ENCODE measurements around the genes MRLN and TMEM26.

GRCh38 chr10:59177077-59177425 is 608 bp downstream of the PHYHIPL start:
- PRO-cap, 2 experiments, result no peak in any of the 2 experiments

- PRO-cap, 2 experiments, result no peak in any of the 2 experiments
Measured at GRCh38 chr10:59283186-59283811, 79.0 kb downstream of the FAM13C start.

DNA sequence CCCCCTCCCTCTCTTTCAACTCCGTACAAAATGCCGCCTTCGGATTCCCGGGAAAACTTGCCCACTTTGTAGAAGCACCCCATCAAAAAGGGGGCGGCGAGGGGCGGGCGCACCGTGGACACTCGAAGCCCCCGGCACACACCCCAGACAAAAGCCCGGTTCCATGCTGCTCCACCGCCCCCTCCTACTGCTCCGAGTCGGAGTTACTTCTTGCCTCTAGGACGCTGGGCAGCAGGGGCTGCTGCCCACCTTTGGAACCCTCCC is 523 bp downstream of the SLC16A9 start:
- PRO-cap, 2 experiments, result no peak in any of the 2 experiments

GRCh38 chr10:59750479-59751078 is 2.7 kb downstream of the MRLN start:
- PRO-cap, 2 experiments, result no peak in any of the 2 experiments

- PRO-cap, 2 experiments, result no peak in any of the 2 experiments
Measured at GRCh38 chr10:59753319-59753884, at the start of gene MRLN. Gene MRLN, minus strand, starts transcription at chr10:59753455.

- PRO-cap, 2 experiments, result no peak in any of the 2 experiments
Measured at GRCh38 chr10:59785226-59785483, 31.9 kb upstream of the MRLN start.

DNA sequence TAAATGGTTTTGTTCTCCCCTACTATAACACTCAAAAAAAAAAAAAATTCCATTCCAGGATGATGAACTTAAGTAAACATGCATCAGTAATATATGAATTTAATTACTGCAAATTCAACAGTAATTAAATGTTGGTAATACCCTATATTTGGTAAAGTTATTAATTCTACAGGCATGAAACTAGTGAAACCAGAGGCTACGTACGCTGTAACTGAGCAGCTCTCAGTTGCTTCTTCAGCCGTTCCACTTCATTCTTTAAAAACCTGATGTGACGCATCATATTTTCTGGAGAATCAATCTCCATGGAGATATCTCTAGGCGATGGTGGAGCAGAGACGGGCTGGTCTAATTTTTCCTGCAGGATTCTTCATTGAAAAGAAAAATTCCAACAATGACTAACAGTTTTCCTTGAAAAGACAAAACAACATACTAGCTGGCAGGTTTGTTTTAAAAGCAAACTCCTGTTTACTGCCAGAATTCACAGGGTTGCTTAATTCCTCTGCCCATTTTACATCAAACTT is 59.2 kb upstream of the MRLN start:
- PRO-cap, 2 experiments, result no peak in any of the 2 experiments

DNA sequence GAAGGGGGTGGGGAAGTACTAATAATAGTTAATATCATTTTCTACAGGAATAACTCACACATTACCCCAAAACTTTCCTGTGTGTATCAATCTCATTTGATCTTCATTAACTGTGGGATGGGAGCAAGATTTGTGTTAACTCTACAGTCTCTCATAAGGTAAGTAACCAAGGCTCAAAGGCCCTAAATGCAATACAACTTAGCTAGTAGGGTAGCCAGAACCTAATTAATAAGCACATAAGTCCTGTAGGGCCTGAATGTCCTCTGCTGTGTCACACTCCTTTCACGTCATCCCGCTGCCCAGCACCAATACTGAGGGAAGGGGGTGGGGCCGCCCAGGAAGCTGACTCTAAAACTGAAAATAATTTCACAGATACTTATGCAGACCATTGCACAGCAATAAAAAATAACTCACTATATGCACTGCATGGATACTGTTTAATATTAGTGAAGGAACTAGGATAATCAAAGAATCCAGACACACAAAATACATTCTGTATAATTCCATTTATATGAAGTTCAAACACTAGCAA is 13.7 kb downstream of the CCDC6 start:
- PRO-cap, 2 experiments, result no peak in any of the 2 experiments

DNA sequence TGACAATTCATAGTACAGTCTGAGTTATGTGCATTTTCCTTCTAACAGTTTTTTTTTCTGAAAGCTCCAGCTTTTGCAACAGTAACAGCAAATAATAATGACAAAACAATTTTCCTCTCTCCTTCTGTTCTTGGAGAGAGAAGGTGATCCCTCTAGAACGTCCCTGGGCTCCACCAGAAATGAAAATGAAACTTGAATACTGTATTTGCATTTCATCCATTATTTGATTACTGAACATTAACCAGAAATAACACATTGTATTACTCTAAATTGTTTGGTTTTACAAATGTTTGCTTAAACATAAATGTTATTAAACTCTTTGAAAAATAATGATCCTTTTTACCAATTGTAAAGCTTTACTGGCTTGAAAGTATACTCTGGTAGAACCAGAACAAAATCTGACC is 176.6 kb upstream of the CCDC6 start:
- PRO-cap, 2 experiments, result no peak in any of the 2 experiments

DNA sequence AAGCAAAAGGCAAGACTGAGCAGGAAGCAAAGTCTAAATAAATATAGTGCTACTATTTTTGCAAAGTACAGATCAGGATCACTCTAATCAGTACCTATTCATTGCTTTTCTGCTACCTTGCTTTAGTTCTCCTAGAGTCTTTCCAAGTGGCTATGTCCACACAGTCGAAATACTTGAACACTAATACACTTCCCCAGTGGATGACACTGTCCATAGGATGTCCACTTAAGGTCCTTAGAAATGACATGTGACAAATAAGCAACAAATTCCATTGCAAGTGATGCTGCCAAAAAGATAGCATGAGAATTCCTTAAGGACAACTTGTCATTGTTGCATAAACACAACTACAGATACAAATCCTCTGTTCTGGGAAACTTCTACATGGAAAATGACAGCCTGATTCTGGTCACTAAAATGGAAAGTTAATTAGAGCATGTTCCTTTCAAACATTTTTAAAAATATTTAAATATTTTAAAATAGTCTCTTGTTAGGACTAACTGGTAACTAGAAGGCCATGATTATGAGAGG is 93.6 kb downstream of the ANK3 start:
- PRO-cap, 2 experiments, result no peak in any of the 2 experiments

- PRO-cap, 2 experiments, result peak in 1 of 2 experiments; most common plus-strand start chr10:60733553 (in 1); most common minus-strand start chr10:60733474 (in 1)
Measured at GRCh38 chr10:60733222-60733746, 45.0 kb upstream of the CDK1 start.

DNA sequence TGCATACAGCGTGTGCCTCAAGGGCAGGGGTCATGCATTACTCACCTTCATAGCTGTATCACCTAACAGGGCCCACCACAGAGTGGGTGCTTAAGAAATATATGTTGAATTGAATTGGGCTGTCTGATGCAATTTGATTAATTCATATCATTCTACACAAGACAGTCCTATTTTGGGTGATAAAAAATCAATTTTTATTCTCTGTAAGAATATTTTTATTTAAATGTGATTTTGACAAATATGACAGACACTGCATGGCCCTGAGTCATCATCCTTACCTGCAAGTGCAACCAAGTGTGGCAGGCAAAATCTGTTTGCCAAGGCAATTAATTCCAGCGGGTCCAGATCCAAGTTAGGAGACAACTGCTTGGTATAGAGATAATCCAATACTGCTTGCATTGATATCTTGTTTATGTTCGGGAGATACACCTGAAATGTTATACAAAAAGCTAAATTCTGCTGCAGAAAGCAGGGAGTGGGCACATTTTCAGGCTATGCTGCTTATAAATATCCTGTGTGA is 66.3 kb downstream of the RHOBTB1 start:
- PRO-cap, 2 experiments, result no peak in any of the 2 experiments

GRCh38 chr10:61452735-61453799 is at the start of gene TMEM26:
Gene TMEM26, minus strand, starts transcription at chr10:61453381.
- PRO-cap, 2 experiments, result no peak in any of the 2 experiments

DNA sequence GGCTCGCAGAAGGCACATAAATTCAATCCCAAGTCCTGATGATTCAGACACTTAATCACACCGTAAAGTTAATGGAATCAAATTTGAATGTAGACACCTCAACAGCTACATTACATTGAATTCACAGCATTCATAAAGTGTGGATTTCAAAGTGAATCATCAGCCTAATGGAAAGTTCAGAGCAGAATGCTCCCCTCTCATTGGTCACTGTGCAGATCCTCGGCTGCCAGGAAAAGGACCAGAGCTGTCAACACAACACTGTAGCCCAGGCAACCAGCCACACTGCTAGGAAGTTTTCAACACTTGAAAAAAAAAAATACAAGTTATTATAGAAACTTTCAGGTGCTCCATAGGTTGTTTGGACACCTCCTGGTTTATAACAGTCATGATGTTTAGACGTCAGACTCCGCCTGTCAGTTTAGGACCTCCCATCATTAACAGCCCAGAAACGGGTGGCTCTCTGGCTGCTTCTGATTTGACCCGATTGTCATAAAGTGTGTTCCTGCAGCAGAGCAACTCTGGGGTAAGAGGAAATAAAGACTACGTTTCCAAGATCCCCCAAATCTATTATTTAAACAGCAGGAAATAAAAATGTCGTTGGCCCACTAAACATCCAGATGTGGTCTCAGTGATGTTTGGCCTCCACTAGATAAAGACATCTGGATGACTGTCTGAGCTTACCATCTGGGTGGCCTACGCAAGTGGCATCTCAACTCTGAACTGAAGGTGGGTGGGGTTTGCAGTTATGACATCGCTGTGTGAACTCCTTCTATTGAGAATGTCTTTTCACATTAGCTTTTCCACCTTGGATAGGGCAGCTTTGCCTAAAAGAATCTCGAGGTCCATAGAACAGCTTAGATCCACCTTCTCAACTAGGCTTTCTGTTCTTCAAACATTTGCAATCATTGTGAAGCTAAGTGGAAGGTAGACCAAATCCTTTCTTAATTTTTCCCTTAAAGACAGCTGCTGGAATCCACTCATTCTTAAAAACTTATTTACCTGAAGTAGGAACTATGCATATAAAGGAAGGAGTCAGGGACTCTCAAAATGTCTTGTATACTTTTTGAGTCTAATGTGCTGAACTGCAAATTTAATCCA is 117.5 kb downstream of the CABCOCO1 start:
- PRO-cap, 2 experiments, result no peak in any of the 2 experiments

DNA sequence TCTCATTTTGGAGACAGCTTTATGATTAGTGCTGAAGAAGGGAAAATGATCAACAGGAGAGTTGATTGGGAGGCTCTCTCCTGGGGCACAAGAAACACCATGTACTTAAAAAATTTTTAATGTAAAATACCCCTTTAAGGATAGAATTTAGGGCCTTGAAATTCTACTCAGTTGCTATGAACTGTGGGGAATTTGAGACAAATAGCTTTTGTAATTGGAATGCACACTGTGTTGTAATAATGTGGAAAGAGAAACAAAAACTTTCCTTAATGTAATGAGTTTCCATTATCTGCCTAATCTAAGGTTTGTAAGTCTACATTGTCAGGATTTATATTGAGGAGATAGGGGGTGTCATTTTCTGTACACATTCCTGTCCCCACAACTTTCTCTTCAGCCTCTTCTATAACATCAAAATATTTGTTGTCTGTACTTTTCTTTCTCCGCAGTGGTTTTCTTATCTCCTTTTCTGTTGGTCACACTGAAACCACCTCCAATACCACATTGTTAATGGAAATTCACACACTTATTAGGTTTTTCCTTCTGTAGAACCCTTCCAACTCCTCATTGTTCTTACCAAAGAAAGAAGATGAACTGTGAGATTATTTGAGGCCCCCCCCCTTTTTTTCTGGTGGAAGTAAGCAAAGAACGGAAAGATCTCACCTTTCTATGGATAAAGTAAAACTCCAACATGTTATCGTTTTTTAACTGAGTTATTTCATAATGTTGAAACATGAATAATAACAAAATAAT is 41.5 kb downstream of the ARID5B start:
- PRO-cap, 2 experiments, result peak in 1 of 2 experiments; most common minus-strand start position 582 of the sequence (in 1)

GRCh38 chr10:61986585-61987118 is 85.2 kb downstream of the ARID5B start:
- PRO-cap, 2 experiments, result no peak in any of the 2 experiments

DNA sequence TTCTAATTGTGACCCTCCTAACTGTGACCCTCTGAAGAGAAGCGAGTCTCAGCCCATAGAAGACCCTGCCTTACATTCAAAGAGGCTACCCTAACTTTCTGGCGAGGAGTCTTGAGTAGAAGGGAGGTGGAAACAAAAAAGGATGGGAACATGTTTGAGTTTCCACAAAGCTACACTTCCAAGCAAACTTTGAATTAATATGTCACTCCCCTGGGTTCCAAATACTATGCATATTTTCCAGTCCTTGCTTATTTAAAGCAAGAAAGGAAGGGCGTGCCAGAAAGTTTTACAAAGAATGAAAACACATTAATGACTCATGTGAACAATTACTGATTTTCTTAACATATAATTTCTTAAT is 118.4 kb downstream of the ARID5B start:
- PRO-cap, 2 experiments, result no peak in any of the 2 experiments

DNA sequence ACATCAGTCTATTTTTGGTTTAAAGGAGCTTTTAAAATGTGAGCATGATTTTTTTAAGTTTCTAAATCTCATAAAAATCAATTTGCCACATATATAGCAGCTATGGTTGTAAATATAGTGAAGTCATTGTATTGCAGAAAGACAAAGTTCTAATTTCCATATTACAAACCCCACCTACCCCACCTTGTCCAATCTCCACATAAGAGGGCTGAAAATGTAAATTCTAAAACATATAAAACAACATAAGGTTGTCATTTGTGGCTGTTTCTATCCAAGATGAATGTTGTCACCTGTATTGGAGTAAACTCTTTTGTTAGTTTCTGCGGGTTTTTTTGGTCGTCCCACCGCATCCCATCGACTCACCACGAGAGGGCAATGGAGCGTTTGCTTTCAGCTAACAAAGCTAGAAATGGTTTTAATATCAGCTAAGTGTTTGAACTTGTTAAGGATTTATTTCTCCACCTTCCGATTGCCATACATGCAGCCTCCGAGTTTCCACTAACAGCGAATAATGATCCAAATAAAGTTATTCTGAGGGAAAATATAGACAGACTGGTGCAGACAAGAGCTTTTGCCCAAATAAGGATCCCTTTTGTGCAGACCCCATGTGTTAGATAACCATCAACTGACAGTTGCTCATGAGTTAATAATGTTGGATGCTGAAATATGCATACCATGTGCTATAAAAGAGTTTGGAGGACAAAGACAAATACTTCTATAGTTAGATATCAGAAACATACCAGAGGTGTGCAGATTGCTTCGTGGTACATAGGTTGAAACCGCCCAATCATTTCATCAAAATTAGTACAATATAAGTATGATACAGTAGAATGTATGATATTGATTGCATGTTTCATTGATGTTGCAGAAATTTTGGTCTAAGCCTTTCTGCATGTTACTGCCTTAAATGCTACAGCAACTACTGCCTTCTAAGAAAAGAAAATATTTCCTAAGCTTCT is 137.2 kb downstream of the ARID5B start:
- PRO-cap, 2 experiments, result no peak in any of the 2 experiments

GRCh38 chr10:62044593-62044856 is 143.0 kb downstream of the ARID5B start:
- PRO-cap, 2 experiments, result no peak in any of the 2 experiments

DNA sequence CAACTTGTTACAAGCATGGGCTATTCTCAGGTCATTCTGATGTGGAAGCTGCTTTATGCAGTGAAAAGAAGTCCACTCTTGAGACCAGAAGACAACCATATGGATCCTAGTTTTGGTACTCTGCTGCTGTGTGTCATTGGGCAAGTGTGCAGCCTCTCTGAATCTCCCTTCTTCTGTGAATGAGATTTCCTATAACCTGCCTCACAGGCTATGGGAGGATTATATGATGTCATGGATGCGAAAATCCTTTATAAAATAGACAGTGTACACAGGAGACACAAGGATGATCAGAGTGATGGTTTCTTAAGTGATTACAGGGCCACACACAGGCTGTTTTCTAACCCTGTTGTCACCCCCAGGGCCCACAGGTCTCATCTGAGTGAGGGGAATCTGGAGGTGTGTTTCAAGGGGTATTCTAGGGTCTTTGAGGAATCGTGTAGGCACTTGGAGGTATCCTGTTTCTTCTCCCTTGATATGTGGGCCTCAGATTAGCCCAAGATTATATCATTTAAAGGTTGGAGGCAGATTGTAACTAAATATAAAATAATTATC is 166.2 kb downstream of the ARID5B start:
- PRO-cap, 2 experiments, result no peak in any of the 2 experiments